Uterus (tissue), 7 donors: ENCODE results near the gene XRN2.

GRCh38 chr20:19780226-19780733 lies 22.2 kb downstream of the RIN2 start:
- PRO-cap, 4 experiments: no peak in any of the 4 experiments
- RAMPAGE, long total RNA, 2 experiments: no peak in any of the 2 experiments
- RRBS: no CpG with 5 or more reads among the region's 6 CpGs

DNA sequence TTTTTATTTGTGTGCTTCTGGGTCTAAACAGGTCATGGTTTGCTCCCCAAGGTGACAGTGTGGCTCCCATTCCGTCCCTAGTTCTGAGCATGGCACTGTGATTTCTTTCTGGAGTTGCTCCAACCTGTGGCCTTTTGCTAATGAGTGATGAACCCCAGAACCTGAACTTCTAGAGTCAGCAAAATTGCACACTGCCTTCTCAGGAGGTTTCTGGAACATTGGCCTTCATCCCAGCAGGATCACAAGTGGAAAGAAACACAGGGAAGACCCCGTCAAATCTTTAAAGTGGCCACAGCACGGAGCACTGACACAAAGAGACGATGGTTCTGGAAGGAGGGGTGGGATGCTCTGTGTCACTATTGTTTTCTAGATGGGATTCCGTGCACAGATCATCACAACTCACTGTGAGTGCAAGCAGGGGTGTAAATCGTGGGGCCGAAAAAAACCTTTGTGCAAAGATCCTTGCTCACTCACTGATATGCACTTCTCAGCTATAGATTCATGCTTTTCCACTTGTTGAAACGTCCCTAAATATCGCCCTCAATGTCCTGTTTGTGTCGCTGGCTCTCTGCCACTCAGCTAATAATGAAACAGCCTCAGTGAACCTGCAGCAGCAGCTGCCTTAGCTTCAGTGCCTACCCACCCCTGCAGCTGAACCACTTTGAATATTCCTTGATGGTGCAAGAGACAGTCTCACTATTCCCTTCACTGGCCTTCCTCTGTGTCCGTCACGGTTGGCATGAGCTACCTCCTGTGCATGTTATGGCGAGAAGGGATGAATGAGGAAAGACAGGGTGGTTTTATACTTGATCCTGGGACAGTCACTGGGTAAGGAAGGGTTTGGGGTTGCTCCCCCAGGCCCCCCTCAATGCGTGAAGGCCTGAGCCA lies 129.0 kb upstream of the NAA20 start:
- PRO-cap, 4 experiments: peak in 1 of 4 experiments; most common plus-strand start position 359 of the sequence (in 1); most common minus-strand start position 85 of the sequence (in 1)
- RAMPAGE, long total RNA, 2 experiments: no peak in any of the 2 experiments
- RRBS: no CpG with 5 or more reads among the region's 14 CpGs

DNA sequence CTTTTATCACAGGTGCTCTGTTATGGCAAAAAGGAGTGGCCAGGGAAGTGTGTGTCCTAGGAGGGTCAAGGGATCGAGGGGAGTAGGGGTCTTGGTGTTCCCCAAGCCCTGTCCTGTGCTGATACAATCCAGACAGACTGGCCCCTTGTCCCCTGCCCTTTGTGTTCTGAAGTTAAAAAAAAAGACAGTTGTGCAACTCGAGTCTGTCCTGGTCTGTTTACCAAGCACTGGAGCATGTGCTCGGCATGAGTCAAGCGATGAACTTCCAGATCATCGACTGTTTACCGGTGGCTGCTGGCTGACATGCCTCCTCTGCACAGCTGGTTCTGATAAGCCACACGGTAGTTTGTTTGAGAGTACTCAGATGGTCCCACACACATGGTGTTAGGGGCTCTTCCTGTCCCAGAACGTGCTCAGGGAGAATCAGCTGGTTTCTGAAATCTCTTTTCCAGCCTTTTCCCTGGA lies 52.6 kb upstream of the NAA20 start:
- PRO-cap, 4 experiments: peak in 2 of 4 experiments; most common plus-strand start position 351 of the sequence (in 1); most common minus-strand start position 161 of the sequence (in 1)
- RAMPAGE, long total RNA, 2 experiments: start-site peak on the plus strand in 1 of 2 experiments, centred at position 220 of the sequence, 12 reads per replicate
- RRBS: no CpG with 5 or more reads among the region's 8 CpGs

DNA sequence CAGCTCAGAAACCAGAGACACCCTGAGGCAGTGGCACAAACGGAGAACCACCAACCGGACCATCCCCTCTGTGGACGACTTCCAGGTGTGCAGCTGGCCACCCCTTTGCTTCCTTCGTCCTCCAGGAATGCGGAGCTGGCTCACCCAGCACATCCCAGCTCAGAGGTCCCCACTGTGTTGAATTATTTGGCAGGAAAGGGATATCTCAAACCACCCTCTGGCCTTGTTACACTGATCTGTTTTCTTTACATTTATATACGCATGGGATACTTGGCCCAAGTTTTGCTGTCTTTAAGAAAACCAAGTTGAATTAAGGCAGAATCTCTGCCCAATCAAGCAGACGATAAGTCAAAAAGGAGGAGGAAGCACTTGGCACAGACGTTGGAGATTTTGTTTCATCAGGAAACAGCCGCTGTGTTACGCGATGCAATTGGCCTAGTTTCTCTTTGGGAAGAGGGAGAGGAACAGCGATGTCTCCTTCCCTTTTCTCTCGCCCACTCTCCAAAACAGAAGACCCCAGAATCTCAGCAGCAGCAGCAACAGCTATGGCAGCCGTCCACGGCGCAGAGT lies 20.3 kb upstream of the NAA20 start:
- PRO-cap, 4 experiments: no peak in any of the 4 experiments
- RAMPAGE, long total RNA, 2 experiments: start-site peak on the plus strand in 1 of 2 experiments, centred at position 320 of the sequence, 5 reads per replicate
- RRBS: no CpG with 5 or more reads among the region's 16 CpGs

GRCh38 chr20:20032900-20033574 lies 15.9 kb downstream of the NAA20 start:
- PRO-cap, 4 experiments: no peak in any of the 4 experiments
- RAMPAGE, long total RNA, 2 experiments: no peak in any of the 2 experiments

DNA sequence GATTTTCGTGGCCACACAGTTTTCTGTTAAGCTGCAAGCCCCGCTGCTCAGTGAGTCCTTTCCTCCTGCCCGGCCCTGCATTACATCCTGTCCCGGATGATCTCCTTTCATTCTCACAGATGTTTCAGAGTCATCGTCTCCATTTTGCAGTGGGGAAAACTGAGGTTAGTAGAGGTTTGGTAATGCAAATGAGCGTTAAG lies 155.5 kb downstream of the CFAP61 start:
- PRO-cap, 4 experiments: no peak in any of the 4 experiments
- RAMPAGE, long total RNA, 2 experiments: no peak in any of the 2 experiments
- RRBS: no CpG with 5 or more reads among the region's 6 CpGs

GRCh38 chr20:20410503-20411170 lies 42.7 kb downstream of the INSM1 start:
- PRO-cap, 4 experiments: no peak in any of the 4 experiments
- RAMPAGE, long total RNA, 2 experiments: no peak in any of the 2 experiments
- RRBS: no CpG with 5 or more reads among the region's 9 CpGs

GRCh38 chr20:20437508-20438180 lies 69.7 kb downstream of the INSM1 start:
- PRO-cap, 4 experiments: no peak in any of the 4 experiments
- RAMPAGE, long total RNA, 2 experiments: no peak in any of the 2 experiments
- RRBS: no CpG with 5 or more reads among the region's 6 CpGs

DNA sequence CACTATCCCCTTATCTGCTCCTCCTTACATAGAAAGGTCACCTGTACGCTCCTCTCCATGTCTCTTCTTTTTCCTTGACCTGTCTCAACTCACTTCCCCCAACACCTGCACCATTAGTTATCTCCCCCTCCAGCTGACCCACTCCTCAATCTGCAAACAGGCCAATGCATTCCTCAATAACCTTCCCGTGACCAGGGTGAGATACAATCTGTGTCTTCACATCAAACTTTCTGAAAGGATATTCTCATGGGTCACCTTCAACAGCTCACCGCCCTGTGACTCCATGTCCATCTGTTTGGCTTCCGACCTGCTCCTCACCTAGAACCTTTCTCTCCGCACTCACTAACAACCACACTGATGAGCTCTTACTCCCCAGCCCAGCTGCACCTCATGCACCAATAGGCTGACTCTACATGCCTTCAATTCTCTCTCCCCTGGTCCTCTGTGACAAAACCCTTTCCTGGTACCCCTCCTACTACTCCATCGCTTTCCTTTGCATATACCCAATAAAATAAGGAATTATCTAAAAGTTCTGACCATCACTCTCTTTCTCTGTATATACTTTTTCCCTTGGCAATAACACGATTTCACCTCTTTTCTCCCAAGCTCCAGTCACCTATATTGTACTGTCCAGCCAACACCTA lies 33.8 kb downstream of the RALGAPA2 start:
- PRO-cap, 4 experiments: no peak in any of the 4 experiments
- RAMPAGE, long total RNA, 2 experiments: no peak in any of the 2 experiments
- RRBS: no CpG with 5 or more reads among the region's 7 CpGs

DNA sequence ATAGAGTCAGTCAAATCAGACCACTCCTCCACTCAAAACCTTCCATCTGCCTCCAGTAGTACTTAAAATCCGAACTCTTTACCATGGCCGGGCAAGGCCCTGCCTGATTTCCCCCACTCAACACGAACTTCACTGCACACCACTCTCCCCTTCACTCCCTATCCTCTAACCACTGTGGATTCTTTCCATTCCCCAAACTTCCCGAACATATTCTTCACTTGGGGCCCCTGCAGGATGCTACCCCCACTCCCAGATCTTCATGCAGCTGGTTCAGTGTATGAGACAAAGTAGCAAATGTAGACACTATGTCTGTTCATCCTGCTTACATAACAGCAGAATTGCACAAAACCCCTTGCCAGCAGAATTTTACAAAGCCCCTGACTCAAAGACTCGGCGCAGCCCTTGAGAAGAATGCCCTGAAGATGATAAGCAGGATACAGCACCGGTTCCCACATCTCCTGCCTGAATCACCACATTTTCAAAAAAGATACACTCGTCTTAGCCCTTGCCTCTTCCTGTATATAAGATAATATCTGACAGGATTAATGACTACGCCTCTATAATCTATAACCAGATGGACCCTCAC lies 29.0 kb downstream of the RALGAPA2 start:
- PRO-cap, 4 experiments: no peak in any of the 4 experiments
- RAMPAGE, long total RNA, 2 experiments: no peak in any of the 2 experiments
- RRBS: no CpG with 5 or more reads among the region's 9 CpGs

GRCh38 chr20:21102725-21103229 lies 23.1 kb upstream of the KIZ start:
- PRO-cap, 4 experiments: no peak in any of the 4 experiments
- RAMPAGE, long total RNA, 2 experiments: no peak in any of the 2 experiments
- RRBS: 4% methylated on average over 18 of the region's 32 CpGs

DNA sequence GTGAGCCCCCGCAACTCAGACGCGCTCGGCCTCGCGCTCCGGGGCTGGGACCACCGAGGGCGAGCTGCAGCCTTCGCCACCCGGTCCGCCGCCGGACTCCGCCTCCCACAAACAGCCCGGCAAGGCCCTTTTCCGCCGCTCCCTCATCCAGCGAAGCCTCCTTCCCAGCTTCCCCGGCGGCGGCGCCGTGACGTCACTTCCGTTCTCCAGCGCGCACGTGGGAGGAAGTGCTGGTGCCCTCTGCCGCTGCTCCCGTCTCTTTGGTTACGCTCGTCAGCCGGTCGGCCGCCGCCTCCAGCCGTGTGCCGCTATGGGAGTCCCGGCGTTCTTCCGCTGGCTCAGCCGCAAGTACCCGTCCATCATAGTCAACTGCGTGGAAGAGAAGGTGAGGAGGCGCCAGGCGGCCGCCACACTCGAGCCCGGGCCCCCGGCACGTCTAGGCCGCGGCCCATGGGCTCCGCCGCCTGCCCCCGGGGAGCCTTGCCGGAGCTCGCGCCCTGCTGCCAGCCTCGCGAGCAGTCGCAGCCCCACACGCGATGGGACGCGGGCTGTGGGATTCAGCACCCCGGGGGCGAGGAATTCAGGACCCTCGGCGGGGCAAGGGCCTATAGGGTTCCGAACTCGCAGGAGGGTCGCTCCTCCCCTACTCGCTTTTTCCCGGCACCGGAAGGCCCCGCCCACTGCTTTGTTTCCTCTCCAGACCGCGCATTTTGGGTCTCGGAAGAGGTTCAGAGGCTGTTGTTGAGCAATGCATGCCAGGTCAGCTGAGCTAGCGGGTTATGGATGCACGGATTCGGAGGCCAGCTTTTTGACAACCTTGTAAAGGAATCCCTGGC lies at the start of gene XRN2:
XRN2 (plus strand) TSS at position 243 of the 836 bp plus-strand sequence.
- PRO-cap, 4 experiments: peak in 4 of 4 experiments; most common plus-strand start position 263 of the sequence (in 4); most common minus-strand start position 198 of the sequence (in 4)
- RAMPAGE, long total RNA, 2 experiments: start-site peak on the plus strand in 1 of 2 experiments, centred at position 282 of the sequence, 117 reads per replicate
- RRBS: 1% methylated on average over 65 of the region's 84 CpGs

GRCh38 chr20:21336604-21337546 lies 33.7 kb downstream of the XRN2 start:
- PRO-cap, 4 experiments: no peak in any of the 4 experiments
- RAMPAGE, long total RNA, 2 experiments: no peak in any of the 2 experiments
- RRBS: no CpG with 5 or more reads among the region's 2 CpGs

DNA sequence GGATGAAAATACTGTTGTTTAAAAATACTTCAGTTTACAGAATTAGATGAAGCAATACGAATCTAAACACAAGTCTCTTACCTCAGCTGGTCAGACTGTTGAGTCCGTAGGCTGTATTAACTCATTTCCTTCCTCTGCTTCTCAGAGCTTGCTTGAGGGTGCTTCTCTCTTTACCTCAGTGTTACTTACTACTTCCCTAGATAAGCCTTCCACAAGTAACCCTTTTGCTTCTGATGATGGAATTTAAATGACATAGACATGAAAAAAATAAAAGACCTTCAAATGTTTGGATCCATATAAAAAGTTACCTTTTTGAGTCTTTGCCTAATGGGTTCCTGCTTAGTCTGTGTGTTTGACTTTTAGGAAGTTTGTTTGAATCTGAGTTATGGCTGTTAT lies 35.9 kb downstream of the NKX2-4 start:
- PRO-cap, 4 experiments: no peak in any of the 4 experiments
- RAMPAGE, long total RNA, 2 experiments: no peak in any of the 2 experiments
- RRBS: no CpG with 5 or more reads among the region's 2 CpGs

GRCh38 chr20:21511579-21512239 lies 2.2 kb downstream of the NKX2-2 start:
- PRO-cap, 4 experiments: no peak in any of the 4 experiments
- RAMPAGE, long total RNA, 2 experiments: no peak in any of the 2 experiments
- RRBS: 15% methylated on average over 17 of the region's 49 CpGs

GRCh38 chr20:21530006-21530257 lies 16.1 kb upstream of the NKX2-2 start:
- PRO-cap, 4 experiments: no peak in any of the 4 experiments
- RAMPAGE, long total RNA, 2 experiments: no peak in any of the 2 experiments
- RRBS: no CpG with 5 or more reads among the region's 2 CpGs

GRCh38 chr20:22411305-22412360 lies 172.7 kb downstream of the FOXA2 start:
- PRO-cap, 4 experiments: no peak in any of the 4 experiments
- RAMPAGE, long total RNA, 2 experiments: no peak in any of the 2 experiments
- RRBS: no CpG with 5 or more reads among the region's 12 CpGs

GRCh38 chr20:22429355-22429992 lies 154.9 kb downstream of the FOXA2 start:
- PRO-cap, 4 experiments: no peak in any of the 4 experiments
- RAMPAGE, long total RNA, 2 experiments: no peak in any of the 2 experiments
- RRBS: no CpG with 5 or more reads among the region's 4 CpGs

- PRO-cap, 4 experiments: no peak in any of the 4 experiments
- RAMPAGE, long total RNA, 2 experiments: no peak in any of the 2 experiments
- RRBS: no CpG with 5 or more reads among the region's 16 CpGs
These were observed 60.5 kb downstream of the FOXA2 start for GRCh38 chr20:22523590-22524559.

DNA sequence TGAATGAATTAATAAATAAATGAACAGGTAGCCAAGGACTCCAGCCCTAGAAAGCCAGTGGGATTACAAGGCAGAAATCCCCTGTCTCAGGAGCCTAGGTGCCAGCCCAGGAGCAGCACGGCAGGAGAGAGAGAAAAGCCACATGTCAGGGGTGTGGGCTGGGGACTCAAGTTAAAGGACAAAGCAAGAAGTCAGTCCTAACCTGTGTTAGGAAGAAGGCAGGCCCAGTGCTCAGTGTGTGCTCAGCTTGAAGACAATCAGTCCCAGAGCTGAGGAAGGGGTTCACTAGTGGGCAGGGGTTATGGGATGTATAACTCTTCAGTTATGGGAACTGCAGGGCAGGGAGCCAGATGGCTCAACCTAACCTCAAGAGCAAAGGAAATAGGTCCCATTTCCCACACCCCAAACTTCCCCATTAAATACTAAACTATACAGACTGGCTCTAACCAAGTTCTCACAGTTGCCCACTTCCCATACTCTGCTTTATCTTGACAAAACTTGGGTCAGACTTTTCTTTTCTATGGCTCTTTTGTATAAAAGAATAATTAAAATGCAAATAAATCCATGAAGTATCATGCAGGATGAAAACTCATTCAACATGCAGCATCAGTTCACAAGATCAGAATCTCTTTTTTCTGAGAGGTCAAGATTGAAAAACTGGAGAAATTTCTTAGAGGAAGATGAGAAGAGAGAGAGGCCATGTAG lies 7.4 kb upstream of the SSTR4 start:
- PRO-cap, 4 experiments: no peak in any of the 4 experiments
- RAMPAGE, long total RNA, 2 experiments: no peak in any of the 2 experiments
- RRBS: no CpG with 5 or more reads among the region's 1 CpG